Cardiac ventricle fibroblast (primary cell): ENCODE measurements around the genes TTC28, EMID1, THOC5 and ASCC2.

DNA sequence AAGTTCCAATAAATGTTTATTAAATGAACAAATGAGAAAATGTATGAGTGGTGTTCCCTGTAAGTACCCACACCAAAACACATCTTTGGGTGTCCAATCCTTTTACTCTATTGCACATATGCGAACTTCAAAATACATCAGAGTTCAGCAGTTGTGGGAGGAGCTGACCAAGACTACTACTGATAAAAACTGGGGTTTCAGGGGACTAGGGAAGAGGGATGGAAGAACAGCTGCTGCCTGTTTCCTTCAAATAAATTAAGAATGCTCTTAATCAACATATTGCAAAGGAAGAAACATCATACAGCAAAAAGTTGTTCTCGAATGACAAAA lies 36.2 kb downstream of the PITPNB start:
- RAMPAGE, long total RNA: no peak

DNA sequence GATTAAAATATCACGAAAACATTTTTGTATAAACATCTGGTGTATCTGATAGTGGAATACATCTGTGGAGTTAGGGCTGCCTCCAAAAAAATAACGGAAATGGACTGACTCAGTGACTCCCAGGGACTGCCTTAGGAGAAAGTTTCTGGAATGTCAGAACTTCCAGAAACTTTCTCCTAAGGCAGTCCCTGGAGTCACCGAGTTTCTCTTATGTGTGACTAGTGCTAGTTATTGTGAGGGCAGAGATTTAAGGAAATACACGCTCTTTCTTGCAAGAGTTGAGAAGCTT lies 1.3 kb upstream of the PITPNB start:
- RAMPAGE, long total RNA: no peak

GRCh38 chr22:27990645-27991761 lies 71.9 kb upstream of the PITPNB start:
- RAMPAGE, long total RNA: no peak

- RAMPAGE, long total RNA: no peak
These were observed 236.1 kb downstream of the TTC28 start for GRCh38 chr22:28443433-28444012.

DNA sequence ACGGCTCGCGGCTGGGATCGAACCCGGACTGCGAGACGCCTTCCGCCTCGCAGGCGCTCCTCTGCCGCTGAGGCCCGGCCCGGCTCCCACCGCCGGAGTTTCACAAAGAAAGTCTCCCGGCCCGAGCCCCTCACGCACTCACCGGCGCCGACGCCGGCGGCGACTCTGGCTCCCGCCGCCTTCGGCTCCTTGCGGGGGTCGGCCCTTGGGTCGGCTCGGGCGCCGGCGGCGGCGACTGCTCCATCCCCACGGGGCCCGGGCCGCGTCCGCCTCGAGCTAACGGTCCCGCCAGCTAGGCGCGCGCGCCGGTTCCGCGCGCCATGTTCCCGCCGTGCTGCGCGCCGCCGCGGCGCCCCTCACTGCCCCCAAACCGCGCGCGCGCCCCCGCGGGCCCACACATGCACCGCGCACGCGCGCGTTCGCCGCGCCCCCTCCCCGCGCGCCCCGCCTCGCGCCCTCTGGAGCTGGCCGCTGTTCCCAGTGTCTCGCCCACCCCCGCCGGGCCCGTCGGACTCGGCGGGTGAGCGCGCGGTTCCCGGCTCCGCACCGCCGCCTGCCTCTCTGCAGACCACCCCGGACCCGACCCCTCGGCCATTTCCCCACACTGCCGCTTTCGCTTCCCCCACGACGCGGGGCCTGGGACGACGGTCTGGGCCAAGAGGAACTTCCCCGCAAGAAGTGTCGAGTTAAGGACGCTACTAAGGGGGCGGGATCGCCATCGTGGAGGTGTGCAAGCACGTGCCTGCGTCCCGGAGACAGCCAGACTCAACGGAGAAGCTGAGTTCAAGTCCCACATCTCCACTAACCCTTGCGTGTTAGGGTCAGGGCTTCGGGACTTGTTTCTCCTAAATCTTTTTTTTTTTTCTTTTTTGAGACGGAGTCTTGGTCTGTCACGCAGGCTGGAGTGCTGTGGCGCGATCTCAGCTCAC lies at the start of gene TTC28:
Gene TTC28, minus strand, starts transcription at position 361 of the 929 bp plus-strand sequence.
- RAMPAGE, long total RNA: no peak

- RAMPAGE, long total RNA: no peak
These were observed 12.3 kb downstream of the HSCB start for GRCh38 chr22:28754130-28754491.

GRCh38 chr22:28885097-28885665 lies 1.8 kb downstream of the ZNRF3 start:
- RAMPAGE, long total RNA: no peak

GRCh38 chr22:29071247-29072130 lies 1.3 kb upstream of the KREMEN1 start:
- RAMPAGE, long total RNA: no peak

DNA sequence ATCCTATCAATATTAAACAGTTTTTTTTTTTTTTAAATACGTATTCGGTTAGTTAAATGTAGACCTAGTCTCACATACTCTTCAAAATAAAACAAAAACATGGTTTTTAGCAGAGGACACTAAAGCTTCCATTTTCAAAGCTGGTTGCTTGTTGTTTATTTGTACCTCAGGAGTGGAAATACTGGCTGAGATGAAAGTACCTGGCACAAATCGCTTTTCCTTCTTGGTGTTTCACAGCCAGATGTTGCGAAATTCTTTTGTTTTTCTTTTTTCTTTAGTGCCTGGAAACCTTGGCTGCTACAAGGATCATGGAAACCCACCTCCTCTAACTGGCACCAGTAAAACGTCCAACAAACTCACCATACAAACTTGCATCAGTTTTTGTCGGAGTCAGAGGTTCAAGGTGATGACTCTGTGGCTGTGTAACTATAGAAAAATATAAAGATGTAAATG lies 48.3 kb downstream of the KREMEN1 start:
- RAMPAGE, long total RNA: no peak

- RAMPAGE, long total RNA: no peak
These were observed 60.1 kb upstream of the EMID1 start for GRCh38 chr22:29145386-29146151.

- RAMPAGE, long total RNA: no peak
These were observed 41.9 kb upstream of the EMID1 start for GRCh38 chr22:29163791-29164216.

DNA sequence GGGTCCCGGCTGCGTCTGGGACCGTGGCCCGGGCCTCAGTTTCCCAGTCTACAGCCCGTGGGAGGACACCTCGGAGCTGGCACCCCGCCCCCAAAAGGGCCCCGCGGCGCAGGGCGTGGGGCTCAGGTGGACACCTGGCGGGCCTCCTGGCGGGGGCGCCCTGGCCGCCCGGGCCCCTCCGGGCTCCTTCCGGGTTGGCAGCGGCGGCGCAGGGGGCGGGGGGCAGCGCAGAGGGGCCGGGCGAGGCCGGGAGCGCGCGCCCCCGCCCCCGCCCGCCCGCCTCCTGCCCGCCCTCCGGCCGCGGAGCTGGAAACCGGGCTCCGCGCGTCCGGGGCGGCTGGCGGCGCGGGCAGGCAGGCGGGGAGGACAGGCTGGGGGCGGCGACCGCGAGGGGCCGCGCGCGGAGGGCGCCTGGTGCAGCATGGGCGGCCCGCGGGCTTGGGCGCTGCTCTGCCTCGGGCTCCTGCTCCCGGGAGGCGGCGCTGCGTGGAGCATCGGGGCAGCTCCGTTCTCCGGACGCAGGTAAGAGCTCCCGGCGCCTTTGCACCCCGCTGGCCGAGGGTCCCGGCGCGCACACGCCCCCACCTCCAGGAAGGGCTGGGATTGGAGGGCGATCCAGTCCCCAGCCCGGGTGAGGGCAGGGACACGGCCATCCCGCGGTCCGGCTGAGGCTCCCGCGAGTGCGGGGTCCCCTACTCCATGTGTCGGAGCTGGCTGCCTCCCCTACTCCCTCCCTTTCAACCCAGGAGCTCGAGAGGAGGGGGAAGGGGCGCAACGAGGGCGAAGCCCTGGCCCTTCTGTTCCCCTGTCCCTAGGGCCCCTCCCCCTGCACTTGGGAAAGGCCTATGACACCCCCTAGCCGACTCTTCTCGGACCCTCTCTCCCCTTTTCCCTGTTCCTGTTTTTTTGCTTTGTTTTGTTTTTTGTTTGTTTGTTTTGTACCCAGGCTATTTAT lies at the start of gene EMID1:
Gene EMID1, plus strand, starts transcription at position 279 of the 955 bp plus-strand sequence.
- RAMPAGE, long total RNA: no peak

GRCh38 chr22:29224021-29224623 lies 18.4 kb downstream of the EMID1 start:
- RAMPAGE, long total RNA: no peak

DNA sequence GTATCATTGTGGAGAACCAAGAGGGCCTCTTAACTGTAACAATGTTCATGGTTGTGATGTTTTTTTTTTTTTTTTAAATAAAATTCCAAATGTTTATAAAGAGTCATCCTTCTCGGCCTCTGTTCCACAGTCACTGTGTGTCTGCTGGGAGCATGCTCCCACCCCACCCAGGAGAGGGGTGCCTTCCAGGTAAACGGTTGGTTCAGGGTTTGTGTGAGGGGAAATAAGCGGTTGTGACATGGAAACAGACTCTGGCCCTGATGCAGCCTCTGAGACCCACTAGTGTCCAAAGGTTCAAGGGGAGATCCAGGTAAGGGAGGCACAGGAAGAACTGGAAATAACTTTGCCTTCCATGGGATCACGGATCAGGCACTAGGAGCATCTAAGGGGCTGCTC lies 6.0 kb upstream of the GAS2L1 start:
- RAMPAGE, long total RNA: no peak

- RAMPAGE, long total RNA: no peak
These were observed 1.7 kb downstream of the GAS2L1 start for GRCh38 chr22:29307962-29308824.

GRCh38 chr22:29311544-29312131 lies 3.9 kb downstream of the RASL10A start:
- RAMPAGE, long total RNA: no peak

DNA sequence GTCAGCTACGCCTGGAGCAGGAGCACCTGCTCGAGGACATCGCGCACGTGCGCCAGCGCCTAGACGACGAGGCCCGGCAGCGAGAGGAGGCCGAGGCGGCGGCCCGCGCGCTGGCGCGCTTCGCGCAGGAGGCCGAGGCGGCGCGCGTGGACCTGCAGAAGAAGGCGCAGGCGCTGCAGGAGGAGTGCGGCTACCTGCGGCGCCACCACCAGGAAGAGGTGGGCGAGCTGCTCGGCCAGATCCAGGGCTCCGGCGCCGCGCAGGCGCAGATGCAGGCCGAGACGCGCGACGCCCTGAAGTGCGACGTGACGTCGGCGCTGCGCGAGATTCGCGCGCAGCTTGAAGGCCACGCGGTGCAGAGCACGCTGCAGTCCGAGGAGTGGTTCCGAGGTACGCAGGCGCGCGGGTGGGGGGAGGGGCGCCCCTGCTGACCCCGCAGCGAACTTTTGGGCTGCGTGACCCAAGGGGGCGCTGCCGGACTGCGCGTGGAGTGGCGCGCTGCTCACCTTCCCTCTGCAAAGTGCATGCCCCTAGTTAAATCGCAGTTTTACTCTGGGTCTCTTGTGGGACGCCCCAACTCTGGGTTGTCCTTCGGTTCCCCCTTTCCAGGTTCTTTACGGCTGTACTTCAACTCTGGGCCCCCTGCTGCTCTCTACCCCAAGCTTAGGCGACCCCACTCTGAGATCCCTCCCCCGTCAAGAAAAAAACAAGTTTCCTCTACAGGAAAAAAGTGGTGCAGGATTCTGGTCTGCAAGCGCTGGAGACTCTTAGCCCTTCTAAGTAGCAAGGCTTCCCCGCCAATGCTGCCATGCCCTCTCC lies 947 bp downstream of the NEFH start:
- RAMPAGE, long total RNA: no peak

DNA sequence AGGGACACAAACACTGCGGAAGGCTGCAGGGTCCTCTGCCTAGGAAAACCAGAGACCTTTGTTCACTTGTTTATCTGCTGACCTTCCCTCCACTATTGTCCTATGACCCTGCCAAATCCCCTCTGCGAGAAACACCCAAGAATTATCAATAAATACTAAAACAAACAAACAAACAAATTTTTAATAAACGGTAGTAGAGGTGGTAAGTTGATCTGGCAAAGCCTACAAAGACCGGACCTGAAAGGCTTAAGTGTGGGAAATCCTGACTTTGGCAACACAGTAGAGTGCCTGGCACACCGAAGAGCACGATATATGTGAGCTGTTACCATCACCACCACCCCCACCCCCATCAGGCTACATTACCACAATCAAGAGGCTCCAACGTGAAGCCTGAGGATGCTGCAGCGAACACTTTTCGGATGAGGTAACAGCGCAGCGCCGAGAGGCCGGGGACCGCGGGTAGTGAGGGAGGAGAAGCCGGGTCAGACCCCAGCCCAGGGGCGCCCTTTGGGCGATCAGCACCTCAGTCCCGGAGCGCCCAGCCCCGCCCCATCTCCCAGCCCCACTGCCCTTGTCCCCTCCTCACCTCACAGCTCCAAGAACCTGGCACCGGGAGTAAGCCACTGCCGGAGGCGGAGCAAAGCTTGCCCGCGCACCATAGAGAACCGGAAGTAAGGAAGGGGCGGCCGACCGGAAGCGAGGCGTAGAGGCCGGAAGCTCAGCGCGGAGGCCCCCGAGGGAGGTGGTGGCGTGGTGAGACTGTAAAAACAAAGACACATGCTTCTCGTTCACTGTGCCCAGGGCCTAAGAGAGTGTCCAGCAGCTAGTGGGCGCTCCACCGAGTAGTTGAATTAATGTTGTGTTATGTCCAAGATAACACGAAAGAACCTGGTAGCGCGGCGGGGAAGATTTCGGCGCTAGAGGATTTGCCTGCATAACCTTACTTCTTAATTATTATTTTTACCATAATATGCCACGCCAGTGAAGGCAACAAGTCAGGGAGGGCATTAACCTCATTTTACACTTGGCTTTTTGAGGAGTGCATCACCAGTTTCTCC lies at the start of gene THOC5:
Gene THOC5, minus strand, starts transcription at position 673 of the 1,058 bp plus-strand sequence.
- RAMPAGE, long total RNA: start-site peak on the minus strand centred at position 648 of the sequence, 70 bp wide, 183 and 71 reads in 2 replicates

DNA sequence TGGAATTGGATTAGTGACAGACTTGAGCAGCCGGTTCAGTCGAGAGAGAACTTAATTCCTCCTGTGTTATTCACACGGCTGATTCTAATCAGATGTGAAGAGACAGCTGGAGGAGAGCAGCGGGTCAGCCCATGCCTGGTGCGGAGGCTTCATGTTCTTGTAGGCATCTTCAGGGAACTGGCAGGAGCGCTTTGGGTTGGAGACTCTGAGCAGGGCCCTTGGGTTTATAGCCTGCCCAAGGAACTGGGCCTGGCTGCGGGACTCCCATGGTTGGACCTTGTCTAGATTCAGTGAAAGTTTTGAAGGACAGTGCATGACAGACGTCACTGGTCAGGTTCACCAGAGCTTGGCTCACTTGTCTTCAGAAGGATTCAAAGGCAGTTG lies 29.2 kb upstream of the CABP7 start:
- RAMPAGE, long total RNA: no peak

- RAMPAGE, long total RNA: no peak
These were observed at the start of gene ASCC2 for GRCh38 chr22:29837930-29838740. TSS of gene ASCC2 (minus strand) at chr22:29838274.